Thoracic aorta endothelial cell (primary cell): ENCODE measurements around a stretch of chr9.

DNA sequence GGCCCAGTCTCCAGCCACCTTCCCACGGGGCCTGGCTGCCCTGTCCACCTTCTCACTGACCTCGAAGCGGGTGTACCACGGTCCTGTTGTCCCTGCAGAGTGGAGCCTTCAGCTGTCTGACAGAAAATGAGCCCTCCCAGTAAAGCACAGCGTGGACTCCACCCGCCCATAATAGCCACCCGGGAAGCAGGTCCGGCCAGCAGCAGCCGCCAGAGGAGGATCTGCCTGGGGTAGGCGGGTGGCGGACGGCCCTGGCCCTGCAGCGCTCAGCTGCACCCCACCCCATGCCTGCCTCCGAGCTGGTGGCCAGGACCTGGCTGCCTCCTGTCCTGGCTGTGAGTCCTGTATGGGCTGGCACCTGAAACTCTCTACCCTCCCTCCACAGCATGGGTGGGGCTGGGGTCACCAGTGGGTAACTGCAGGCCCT lies 54.5 kb downstream of the SEMA4D start:
- CAGE, long polyA plus RNA, result no peak

- CAGE, long polyA plus RNA, result no peak
These were observed 446 bp downstream of the GADD45G start for GRCh38 chr9:89605291-89605624.

- CAGE, long polyA plus RNA, result no peak
These were observed 18.7 kb downstream of the GADD45G start for GRCh38 chr9:89623319-89624036.

- CAGE, long polyA plus RNA, result no peak
These were observed 44.4 kb downstream of the GADD45G start for GRCh38 chr9:89649037-89649722.

- CAGE, long polyA plus RNA, result no peak
These were observed 51.4 kb downstream of the GADD45G start for GRCh38 chr9:89656002-89656746.

GRCh38 chr9:89661929-89662657 lies 57.3 kb downstream of the GADD45G start:
- CAGE, long polyA plus RNA, result no peak

- CAGE, long polyA plus RNA, result no peak
These were observed 62.1 kb downstream of the GADD45G start for GRCh38 chr9:89666812-89667441.

GRCh38 chr9:89884508-89885041 lies 279.8 kb downstream of the GADD45G start:
- CAGE, long polyA plus RNA, result no peak

- CAGE, long polyA plus RNA, result no peak
These were observed 281.4 kb downstream of the GADD45G start for GRCh38 chr9:89886223-89886571.

DNA sequence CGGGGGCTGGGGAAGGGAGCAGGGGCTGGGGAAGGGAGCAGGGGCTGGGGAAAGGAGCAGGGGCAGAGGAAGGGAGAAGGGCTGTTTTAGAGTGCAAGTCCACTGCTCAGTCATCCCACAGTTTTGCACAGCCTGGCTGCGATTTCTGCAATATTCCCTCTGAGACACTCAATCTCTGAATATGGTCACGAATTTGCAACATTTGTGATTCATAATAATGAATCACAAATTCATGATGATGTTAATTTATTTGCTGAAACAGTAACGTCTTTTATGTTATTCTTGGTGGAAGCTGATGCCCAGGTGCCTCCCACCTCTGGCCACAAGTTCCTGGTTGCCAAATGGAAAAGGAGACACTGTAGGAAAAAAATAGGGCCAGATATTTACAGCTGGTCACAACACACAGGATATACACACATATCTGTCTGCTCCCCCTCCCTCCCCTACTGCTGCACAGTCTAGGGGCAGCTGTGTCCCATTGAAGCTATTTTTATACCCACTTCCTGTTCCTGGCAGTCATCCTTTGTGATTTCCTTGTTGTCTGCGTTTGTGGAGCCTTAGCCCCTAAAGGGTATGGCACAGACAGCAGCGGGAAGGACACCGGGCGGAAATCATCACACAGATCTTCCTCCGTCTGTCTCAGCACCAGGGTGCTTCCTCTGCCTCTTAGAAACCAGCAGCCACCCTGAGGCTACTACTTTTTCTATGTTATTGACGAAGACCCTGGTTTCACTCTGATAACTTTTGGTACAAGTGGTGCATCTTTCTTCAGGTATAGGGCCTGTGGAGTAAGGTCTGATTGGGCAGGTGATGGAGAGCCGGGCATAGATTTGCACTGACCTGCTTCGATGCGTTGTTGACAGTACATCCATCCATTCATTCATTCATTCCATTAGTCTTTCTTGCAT lies 325.2 kb downstream of the GADD45G start:
- CAGE, long polyA plus RNA, result no peak

GRCh38 chr9:89995005-89995699 lies 390.3 kb downstream of the GADD45G start:
- CAGE, long polyA plus RNA, result no peak

DNA sequence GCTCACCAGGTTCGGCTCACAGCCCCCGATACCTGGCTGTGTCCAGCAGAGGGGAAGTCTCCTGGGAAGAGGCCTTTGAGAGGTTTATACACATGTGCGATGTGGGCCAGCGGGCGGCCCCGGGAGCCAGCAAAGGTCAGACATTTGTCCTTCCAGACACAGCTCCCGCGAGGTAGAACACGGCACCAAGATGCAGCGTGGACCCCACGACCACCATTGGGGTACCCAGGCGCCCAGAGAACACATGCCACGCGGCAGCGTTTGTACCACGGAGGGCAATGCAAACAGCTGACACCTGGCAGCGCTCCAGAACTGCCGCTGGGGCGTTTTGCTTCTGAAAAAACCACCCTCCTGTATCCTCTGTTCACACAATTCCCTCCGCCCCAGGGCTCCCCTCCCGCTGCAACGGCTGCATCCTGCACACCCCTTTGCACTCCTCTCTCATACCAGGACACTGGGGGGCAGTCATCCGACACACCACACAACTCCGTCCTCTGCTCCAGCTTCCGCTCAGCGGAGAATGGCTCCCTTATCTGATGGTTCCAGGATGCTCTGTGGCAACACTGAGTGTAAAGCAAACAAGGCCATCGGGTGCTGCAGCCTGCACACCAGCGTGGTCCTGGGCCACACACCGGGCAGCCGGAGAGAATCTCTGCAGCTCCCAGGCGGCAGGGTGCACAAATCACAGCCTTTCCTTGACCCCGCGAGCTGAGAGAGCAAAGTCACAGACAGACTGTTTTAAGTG lies 235.4 kb downstream of the SYK start:
- CAGE, long polyA plus RNA, result no peak

- CAGE, long polyA plus RNA, result no peak
These were observed 167.7 kb downstream of the AUH start for GRCh38 chr9:91194124-91194395.

DNA sequence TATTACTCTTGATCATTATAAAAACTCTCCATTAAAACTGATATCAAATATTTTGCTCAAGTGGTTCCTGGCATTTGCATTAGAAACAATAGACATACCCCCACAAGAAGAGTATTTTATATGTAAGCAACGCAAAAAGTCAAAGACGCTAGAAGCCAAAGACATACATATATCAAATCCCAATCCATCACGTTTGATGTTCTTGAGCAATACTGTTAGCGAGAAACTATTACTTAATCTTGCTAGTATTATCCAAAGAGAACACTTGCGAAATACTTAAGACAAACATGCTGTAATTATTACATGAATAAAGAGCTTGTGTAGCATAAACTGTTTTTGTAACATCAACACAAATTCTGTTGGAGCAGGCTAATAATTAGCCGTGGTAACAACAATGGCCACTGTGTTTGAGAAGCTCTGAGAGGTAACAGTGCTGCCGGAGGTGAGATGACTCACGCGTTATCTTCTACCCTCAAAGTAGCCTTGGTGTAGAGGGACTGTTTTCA lies 164.0 kb downstream of the AUH start:
- CAGE, long polyA plus RNA, result no peak

GRCh38 chr9:91588953-91589439 lies 165.4 kb upstream of the NFIL3 start:
- CAGE, long polyA plus RNA, result no peak

DNA sequence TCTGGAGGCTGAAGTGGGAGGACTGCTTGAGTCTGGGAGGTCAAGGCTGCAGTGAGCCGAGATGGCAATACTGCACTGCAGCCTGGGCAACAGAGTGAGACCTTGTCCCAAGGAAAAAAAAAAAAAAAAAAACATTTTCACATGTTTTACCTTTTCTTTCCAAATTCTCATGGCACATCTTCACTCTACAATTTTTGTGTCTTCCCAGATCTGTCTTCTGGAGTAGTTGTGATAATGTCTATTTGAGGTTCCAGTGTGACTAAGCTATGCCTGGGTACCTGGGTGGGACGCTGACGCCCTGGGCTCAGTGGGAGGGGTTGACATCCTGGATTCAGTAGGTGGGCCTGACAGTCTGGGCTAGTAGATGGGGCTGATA lies 153.7 kb downstream of the ROR2 start:
- CAGE, long polyA plus RNA, result no peak

DNA sequence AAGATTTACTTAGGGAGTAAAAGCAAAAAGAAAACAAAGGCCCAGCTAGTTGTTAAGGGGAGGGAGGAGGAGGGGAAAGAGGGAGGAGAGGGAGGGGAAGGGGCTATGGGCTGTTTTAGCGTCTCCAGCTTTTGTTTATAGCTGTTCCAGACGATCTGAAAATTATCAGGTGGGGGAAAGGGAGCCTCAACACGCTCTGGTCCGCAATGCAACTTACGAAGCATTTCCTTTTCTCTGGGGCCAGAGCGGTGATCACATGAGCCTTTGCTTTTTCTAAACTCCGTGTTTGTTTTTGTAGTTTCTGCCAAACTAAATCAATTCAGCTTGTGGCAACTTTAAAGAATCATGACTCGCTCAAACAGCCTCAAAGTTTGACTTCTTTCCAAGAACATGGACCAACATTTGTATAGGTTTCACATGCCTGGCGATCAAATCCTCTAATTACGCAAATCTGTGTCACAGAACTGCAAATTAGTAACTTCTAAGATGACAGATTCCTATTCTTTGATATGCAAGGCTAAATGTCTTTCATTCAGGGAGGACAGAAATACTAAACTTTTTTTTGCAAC lies 132.2 kb downstream of the ROR2 start:
- CAGE, long polyA plus RNA, result no peak

DNA sequence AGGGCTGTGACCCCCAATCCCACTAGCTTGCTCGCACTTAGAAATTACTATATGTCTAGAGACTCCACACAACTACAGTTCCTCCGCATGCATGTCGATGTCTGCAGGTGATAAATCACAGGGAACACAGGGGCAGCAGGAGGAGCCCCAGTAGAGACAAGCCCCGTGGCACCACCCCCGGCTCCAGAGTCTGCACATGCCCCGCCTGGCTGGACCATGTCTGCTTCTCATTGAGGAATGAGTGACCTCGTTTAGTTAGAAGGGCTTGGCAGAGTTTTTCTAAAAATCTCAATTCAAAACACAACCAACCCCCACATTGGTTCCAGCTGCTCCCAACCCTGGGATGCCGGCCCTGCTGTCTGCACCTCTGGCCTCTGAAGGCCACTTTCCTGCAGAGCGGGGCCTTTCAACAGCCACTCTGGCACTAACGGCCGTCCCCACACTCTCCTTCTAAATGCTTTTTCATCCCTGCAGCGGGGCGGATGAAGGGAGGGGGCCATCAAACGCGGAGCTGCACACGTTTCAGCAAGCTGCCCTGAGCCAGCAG lies 106.4 kb downstream of the ROR2 start:
- CAGE, long polyA plus RNA, result no peak

- CAGE, long polyA plus RNA, result no peak
These were observed 61.1 kb downstream of the ROR2 start for GRCh38 chr9:91888627-91889541.

- CAGE, long polyA plus RNA, result no peak
These were observed 16.1 kb downstream of the ROR2 start for GRCh38 chr9:91933822-91934361.